ENCODE data around the genes FXYD1, FXYD7, USF2 and THAP8.

DNA sequence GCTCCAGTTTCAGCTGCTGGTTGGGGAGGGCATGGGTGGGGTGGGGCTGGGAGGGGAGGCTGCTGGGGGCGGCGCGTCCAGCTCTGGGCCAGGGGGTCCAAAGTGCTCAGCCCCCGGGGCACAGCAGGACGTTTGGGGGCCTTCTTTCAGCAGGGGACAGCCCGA is at the start of gene FXYD1:
Gene FXYD1, plus strand, starts transcription at position 100 of the 165 bp plus-strand sequence.
- PRO-cap, 2 experiments, result no peak in any of the 2 experiments

DNA sequence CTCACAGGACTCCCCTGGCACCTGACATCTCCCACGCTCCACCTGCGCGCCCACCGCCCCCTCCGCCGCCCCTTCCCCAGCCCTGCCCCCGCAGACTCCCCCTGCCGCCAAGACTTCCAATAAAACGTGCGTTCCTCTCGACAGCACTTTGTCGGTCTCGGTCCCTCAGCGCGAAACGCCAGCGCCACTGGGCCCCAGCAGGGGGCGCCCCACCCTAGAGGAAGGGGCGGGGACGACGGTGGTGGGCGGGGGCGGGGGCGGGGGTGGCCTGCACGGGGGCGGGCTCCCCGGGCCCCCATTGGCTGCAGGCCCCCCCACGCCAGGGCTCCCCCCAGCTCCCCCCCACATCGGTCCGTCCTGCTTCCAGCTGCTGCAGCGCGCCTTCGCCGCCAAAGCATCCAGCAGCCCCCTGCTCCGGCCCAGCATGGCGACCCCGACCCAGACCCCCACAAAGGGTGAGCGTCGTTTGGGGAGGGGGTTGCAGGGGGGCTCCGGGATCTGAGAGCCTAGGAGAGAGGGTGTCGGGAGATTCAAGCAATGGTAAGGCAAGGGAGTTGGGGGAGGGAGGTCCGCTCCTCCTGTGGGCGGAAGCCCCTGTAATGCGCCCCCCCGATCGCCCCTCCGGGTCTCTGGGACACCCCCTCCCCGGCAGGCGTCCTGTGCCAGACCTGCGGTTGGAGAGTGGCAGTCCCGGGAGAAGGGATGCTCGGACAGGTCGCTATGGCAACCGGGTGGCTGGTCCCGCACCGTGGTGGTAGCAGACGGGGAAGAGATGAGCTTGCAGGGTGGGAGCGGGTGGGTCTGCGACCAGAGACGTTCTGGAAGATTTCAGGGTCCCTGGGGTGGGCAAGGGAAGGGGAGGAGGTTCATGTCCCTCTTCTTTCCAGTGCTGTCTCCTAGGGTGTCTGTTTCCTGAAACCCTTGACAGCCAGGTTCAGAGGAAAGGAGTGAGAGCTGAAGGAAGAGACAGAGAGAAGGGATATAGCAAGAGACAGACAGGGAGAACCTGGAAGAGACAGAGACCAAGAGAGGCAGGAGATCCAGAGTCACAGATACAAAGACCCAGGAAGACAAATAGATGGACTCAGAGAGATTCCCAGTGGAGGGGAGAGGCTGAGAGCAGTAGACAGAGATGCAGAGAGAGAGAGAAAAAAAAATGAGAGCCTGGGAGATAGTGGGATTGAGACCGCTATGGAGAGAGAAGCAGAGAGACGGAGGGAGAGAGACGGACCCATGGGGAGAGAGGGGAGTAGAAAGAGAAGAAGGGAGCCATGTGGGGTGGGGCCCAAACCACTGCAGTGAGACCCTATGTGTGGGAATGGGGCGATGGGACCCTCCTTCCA is at the start of gene FXYD7:
Gene FXYD7, plus strand, starts transcription at position 346 of the 1,343 bp plus-strand sequence.
- PRO-cap, 2 experiments, result no peak in any of the 2 experiments

- PRO-cap, 2 experiments, result no peak in any of the 2 experiments
Observed at GRCh38 chr19:35220590-35220971, 8.0 kb downstream of the FAM187B start.

- PRO-cap, 2 experiments, result no peak in any of the 2 experiments
Observed at GRCh38 chr19:35249424-35249885, 653 bp downstream of the LSR start.

GRCh38 chr19:35268772-35269188 is at the start of gene USF2:
TSS of gene USF2 (plus strand) at chr19:35268962.
- PRO-cap, 2 experiments, result peak in 2 of 2 experiments; most common plus-strand start chr19:35268964 (in 2)

DNA sequence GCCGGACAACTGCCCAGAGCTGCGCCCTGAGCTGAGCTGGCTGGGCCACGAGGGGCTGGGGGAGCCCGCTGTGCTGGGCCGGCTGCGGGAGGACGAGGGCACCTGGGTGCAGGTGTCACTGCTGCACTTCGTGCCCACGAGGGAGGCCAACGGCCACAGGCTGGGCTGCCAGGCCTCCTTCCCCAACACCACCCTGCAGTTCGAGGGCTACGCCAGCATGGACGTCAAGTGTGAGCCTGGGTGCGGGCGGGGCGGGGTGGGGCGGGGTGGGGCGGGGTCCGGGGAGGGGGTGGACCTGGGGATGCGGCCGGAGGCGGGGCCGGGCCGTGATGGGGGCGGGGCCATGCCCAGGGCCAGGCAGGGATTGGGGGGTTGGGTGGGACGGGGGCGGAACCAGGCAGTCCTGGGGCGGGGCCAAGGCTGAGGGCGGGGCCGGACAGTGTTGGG is 7.7 kb downstream of the MAG start:
- PRO-cap, 2 experiments, result no peak in any of the 2 experiments

DNA sequence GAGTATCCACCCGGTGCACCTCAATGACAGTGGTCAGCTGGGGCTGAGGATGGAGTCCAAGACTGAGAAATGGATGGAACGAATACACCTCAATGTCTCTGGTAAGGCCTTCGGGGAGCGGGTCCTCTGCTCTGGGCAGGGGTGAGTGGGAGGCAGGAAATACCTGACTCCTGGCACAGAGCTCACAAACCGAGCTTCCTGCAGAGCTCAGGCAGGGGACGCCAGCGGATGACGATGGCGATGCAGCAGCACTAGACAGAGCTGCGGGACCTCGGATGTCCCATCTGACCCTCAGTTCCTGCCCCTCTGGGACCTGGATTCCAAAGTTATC is 3.8 kb downstream of the CD22 start:
- PRO-cap, 2 experiments, result no peak in any of the 2 experiments

DNA sequence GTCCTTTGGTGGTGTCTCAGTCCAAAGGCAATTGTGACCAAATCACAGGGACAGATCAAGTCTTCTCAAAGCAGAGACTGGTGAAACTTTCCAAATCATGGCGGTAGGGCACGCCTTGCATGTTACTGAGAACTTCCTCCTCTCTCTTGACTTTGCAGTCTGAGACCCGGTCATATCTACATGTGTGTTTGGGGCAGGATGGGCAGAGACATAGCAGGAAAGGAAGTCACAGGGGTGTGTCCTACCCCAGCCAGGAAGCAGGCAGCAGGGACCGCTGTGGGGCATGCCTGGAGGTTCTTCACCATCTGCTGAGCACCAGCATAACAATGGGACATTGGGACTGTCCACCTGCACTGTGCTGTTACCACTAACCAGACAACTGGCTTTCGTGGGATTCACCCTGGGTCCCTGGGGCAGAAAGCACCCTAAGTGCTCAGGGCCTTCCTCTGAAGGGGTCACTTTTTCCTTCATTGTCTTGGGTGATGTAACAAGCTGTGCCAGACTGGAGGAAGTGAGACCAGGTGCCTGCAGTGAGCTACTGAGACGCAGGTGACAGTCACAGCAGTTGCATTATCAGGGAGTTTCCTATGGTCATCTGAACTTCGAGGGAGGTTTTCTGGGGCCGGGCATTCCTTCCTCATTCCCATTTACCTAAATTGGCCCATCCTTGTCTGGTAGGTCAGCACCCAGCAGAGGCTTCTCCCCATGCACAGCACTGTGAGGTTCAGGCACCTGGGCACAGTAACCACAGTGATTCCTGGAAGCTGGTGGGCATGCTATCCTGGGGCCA is 2.6 kb upstream of the HAUS5 start:
- PRO-cap, 2 experiments, result no peak in any of the 2 experiments

GRCh38 chr19:35623008-35623631 is 5.7 kb upstream of the RBM42 start:
- PRO-cap, 2 experiments, result no peak in any of the 2 experiments

GRCh38 chr19:35723448-35723807 is 5.6 kb downstream of the KMT2B start:
- PRO-cap, 2 experiments, result no peak in any of the 2 experiments

- PRO-cap, 2 experiments, result no peak in any of the 2 experiments
Observed at GRCh38 chr19:35753670-35754379, 3.0 kb downstream of the HSPB6 start.

DNA sequence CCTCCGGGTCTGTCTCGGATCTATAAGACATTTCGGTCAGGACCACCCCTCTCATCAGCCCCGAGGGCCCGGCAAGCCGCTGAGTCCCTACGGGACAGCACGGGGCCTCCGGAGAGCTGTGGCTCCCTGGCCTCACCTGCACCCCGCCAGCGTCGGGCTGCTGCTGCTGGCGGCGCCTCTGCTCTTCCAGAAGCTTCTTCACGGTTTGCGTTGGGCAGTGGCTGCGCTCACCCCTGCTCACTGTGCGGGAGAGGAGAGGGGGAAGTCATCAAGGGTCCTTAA is 3.8 kb upstream of the HCST start:
- PRO-cap, 2 experiments, result no peak in any of the 2 experiments

GRCh38 chr19:35899989-35900290 is 2.4 kb upstream of the HCST start:
- PRO-cap, 2 experiments, result no peak in any of the 2 experiments

DNA sequence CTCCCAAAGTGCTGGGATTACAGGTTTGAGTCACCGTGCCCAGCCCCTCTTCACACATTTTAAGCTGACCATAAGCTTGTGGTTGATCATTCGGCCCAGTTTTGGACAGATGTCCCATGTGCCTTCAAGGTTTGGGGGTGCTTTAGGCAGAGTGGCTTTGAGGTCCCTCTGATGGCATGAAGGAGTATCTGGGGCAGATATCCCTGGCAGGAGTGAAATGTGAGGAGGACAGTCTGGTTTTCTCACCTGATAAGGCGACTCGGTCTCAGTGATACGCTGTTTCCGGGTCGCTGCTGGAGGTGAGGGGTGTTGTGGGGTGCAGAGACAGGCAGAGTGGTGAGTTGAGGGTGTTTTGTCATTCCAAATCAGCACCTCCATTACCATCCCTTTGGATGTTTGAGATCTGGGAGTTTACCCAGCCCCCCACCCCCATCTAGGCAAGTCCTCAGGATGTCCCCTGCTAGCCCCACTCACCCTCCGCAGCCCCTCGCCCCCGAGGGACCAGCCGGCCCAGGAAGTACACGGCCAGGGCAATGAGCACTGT is 1.1 kb downstream of the TYROBP start:
- PRO-cap, 2 experiments, result peak in 2 of 2 experiments; most common plus-strand start position 89 of the sequence (in 2); most common minus-strand start position 58 of the sequence (in 1)

- PRO-cap, 2 experiments, result peak in 2 of 2 experiments; most common plus-strand start chr19:35913852 (in 1); most common minus-strand start chr19:35913679 (in 2)
Observed at GRCh38 chr19:35913616-35914042, 5.5 kb upstream of the TYROBP start.

GRCh38 chr19:36053774-36054834 is at the start of gene THAP8:
TSS of gene THAP8 (minus strand) at chr19:36054285.
- PRO-cap, 2 experiments, result peak in 1 of 2 experiments; most common minus-strand start chr19:36054712 (in 1)

- PRO-cap, 2 experiments, result no peak in any of the 2 experiments
Observed at GRCh38 chr19:36103369-36103799, 7.6 kb upstream of the OVOL3 start.

GRCh38 chr19:36152002-36152338 is 277 bp downstream of the COX7A1 start:
- PRO-cap, 2 experiments, result no peak in any of the 2 experiments

- PRO-cap, 2 experiments, result no peak in any of the 2 experiments
Observed at GRCh38 chr19:36256785-36257232, 41.9 kb downstream of the ZNF146 start.

GRCh38 chr19:36836946-36837670 is 1.1 kb downstream of the ZNF790 start:
- PRO-cap, 2 experiments, result no peak in any of the 2 experiments

Data from monocyte (primary cell).